Left common carotid artery plus branches (tissue), 1 donor: ENCODE measurements around the genes KCTD18, SGO2 and AOX1.

GRCh38 chr2:197486045-197487110 is 13.3 kb downstream of the HSPD1 start:
- PRO-cap, result no peak

GRCh38 chr2:197499524-197499682 is 237 bp downstream of the HSPD1 start:
- PRO-cap, result no peak

- PRO-cap, result no peak
Measured at GRCh38 chr2:197500899-197501533, 837 bp downstream of the HSPE1 start.

- PRO-cap, result no peak
Measured at GRCh38 chr2:197613204-197614118, 61.9 kb downstream of the RFTN2 start.

GRCh38 chr2:197705103-197705323 is 156 bp upstream of the MARS2 start:
- PRO-cap, result bidirectional peak, plus-strand start at chr2:197705369, minus-strand start at chr2:197705198

DNA sequence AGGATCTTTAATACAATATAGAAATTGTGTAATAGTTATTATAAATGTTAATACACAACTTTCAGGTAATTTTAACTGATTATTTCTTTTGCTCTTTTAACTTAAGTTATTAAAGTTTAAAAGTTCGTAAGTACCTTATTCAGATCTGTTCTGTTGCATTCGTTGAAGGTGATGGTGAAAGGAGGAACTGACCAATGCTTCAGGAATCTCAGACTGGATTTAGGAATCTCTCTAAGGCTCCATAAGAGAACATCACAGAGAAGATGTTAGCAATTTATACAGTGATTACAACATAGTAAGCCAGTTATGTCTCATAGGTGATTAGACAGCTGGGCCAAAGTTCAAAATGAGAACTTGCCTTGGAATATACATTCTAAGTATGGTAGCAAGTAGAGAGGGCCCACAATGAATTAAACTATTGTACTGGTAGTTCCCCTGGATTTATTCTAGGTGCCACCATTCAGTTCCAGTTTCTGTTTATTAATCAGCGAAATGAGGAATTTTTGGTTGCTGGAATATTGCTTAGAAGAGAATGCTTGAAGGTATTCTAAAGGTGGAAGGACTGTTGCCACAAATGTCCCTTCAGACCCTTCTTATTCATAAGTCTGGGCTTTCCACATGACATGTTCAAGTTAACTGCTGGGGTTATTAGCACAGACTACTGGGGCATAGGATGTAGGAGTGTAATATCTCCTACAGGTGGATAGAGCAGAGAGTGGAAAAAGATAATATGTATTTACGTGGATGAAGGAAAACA is 3.3 kb downstream of the MARS2 start:
- PRO-cap, result no peak

DNA sequence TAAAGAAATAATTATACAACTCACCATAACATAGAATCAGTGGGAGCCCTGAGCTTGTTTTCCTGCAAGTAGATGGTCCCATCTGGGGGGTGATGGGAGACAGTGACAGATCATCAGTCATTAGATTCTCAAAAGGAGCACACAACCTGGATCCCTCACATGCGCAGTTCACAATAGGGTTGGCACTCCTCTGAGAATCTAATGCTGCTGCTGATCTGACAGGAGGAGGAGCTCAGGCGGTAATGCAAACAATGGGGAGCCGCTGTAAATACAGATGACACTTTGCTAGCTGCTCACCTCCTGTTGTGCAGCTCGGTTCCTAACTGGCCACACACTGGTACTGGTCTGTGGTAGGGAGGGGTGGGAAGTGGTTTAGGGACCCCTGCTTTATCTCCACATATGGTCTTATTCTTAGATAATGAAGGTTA is 506.6 kb downstream of the PLCL1 start:
- PRO-cap, result no peak

- PRO-cap, result no peak
Measured at GRCh38 chr2:199347613-199347851, 110.2 kb downstream of the SATB2 start.

DNA sequence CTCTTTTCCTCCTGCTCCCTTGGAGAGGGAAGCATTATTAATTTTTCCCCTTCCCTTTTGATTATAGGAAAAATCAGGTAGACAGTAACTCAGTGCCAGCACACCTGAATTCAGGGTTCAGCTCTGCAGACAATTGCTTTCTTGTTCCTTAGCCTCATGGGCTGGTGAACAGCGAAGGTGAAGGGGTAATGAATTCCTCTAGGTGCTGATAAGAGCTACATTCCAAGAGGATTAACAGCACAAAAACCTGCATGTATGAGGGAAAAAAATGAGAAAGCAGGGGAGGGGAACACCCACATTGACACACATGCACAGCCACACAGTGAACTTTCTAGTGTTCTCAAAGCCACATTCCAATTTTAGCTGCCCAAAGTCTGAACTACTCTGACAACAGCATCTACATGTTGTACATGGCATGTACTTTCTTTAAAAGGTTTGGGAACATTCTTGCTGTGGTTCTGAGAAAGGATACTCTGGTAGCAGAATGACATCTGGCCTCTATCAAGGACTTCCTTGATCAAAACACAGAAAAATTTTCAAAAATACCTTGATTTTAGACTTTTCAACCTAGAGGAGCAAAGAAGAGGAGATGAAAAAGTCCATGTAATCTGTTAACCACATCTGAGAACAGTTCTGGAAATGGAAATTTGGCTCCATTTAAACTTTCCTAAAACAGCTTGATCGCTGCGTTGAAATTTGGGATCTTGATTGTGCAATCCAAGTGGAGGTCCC is 46.3 kb downstream of the SPATS2L start:
- PRO-cap, result no peak

GRCh38 chr2:200377703-200378466 is 71.4 kb downstream of the SPATS2L start:
- PRO-cap, result no peak

- PRO-cap, result no peak
Measured at GRCh38 chr2:200431539-200432389, 78.1 kb downstream of the KCTD18 start.

- PRO-cap, result unidirectional peak, minus-strand start at chr2:200509935; unidirectional peak, minus-strand start at chr2:200510068; unidirectional peak, minus-strand start at chr2:200510140
Measured at GRCh38 chr2:200509569-200510384, at the start of gene KCTD18. Gene KCTD18 (minus strand): TSS chr2:200510068.

- PRO-cap, result unidirectional peak, minus-strand start at chr2:200526026
Measured at GRCh38 chr2:200525707-200526990, at the start of gene SGO2. Gene SGO2 (plus strand): TSS chr2:200526207.

DNA sequence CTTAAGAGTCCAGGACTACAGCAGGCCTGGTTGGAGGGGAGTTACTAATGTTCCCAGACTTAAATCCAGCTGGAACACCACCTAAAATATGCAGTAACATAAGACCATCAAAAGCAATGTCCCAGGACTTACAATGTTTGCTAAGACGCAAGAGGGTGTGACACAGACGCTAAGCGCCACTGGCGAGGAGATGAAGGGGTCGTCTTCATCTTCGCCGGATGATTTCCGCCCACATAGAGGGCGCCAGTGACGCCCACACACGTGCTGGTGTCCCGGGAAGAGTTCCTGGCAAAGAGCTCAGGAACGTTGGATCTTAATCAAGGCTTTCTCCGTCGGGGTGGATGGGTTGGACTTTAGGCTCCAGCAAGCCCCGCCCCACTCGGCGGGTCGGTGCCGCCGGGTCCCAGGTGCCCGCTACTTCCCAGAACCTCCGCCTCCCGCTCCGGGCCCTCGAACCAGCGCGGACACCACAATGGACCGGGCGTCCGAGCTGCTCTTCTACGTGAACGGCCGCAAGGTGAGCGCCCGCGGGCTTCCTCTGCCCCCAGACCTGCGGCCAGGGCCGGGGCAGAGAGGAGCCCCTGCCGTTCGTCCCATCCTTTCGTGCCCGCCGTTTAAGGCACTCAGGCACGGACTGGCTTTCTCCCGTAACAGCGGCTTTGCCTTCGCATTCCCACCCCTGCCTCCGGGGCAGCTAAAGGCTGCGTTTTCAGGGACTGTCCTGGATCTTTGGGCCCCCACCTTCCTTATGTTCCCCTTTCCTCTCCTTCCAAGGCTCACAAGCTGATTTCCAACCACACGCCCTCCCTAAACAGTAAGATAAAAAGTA is at the start of gene AOX1:
Gene AOX1, plus strand, starts transcription at position 378 of the 829 bp plus-strand sequence.
- PRO-cap, result unidirectional peak, plus-strand start at position 453 of the sequence

GRCh38 chr2:200600403-200601192 is 14.8 kb downstream of the AOX1 start:
- PRO-cap, result no peak

- PRO-cap, result no peak
Measured at GRCh38 chr2:200619165-200619736, 33.4 kb downstream of the AOX1 start.

DNA sequence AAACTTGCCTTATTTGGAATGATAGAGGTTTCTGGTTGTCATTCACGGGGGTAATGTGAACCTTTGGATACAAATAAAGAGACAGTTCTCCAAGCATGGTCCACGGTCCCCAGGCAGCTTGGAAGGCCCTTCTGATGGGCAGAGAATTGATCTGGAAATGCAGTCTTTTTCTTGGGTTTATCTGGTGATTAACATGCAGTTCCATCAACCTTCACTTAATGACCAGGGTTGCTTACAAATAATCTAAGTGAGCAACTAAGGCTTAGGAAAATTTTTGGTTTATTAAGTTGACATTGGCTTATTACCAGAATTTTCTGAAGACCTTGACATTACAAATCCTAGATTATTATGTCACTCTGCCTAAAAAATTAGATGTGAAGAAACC is 69.8 kb downstream of the AOX1 start:
- PRO-cap, result no peak

DNA sequence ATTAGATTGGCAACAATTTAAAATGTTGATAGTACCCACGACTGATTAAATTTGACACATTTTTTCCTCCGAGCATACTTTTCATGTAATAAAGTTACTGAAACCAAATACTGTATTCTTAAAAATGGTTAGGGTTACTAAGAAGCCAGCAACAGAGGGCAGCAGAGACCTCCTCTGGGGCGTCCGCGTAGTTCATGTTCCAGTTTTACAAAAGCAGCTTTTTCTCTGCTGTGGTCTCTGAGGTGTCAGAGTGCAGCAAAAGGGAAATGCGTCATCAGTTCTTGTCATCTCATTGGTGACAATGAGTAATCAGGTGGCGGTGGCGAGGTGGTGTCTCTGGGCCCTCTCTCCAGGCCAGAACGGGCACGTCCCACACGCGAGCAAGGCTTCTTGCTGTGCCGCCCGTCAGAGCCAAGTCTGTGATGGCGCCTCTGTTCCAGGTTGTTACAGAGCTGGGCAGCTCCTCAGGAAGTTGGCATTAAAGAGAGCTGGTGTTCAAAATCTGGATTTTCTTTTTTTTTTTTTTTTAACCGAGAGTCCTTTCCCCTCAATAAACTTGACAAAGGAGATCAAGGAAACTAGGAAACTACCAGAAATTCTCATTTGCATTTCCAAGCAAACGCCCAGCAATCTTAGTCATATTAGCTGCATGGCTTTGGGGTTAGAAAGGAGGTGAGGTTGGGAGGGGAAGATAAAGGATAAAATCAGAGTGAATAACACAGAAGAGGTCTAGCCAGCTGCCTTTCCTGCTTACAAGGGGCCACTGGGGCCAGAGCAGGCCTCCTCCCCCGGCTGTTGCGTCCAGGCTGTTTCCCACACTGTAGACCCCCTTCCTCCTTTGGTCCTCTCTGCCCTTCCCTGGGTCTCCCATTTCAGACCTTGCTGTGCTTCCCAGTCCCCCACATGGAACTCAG is 98.5 kb upstream of the BZW1 start:
- PRO-cap, result unidirectional peak, plus-strand start at position 357 of the sequence

GRCh38 chr2:200815295-200815697 is 3.6 kb downstream of the BZW1 start:
- PRO-cap, result no peak

DNA sequence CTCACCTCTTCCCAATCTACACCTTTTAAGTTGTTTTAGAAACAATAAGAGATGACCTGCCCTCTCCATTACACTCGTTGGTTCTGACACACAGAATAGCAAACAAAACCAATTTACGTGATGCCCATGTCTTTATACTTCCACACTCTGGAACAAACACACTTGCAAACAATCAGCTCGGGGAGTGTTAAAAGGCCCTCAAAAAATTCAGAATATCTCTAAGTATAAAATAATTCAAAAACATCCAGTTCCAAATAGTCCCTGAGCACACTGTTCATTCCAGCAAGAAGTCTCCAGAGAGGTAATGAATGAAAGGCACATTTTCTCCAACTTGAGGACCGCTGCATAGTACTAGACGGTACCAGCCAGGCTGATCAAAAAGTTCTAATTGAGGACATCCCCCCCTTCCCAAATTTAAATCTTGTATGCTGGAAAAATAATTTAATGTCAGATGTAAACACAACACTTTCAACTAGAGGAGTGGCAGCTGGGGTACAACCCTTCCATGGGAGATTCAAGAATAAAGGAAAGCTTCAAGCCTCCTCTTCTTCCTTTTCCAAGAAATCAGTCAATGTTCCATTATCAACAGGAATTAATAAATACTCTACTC is 21.7 kb downstream of the NIF3L1 start:
- PRO-cap, result no peak